Osteoblast (primary cell): ENCODE measurements around the gene IFNGR1.

DNA sequence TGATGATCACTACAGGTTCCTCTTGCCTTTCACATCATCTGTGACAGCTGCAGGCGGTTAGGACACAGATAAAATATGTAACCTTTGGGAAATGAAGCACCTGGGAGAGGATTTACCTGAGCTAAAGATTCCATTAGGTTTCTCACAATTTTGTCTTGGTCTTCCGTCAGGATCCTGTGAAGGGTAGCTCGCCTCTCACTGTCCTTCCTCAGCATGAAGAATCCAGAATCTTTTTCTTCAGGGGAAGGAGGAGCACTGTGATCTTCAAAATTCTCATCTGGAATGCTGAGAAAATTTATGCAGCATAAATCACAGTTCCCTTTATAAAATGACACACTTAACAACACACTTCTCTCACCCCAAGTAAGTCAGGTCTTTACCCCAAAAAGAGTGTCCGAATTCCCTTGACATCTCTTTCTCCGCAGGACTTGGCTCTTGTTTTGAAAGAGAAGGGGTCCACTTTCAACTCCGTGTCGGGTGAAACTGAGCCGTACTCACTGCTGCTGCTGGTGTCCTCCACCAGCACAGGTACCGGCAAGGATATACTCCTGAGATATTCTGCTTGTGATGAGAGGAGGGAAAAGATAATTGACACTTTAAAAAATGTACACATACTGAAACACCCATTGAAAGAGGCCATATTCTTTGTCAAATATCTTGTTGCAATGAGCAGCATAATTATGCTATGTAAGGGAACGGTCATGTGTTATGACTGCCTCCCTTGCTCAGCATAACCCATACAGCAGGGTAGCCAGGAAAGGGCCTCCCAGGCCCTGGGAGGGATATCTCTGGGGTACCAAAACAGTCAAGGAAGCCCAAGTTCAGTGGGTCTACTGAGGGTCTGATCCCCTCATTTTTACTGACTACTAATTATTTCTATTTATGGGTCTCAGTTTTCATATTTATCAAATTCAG is 42.1 kb upstream of the MAP7 start:
- CAGE, long polyA plus RNA: no peak
- RRBS: no CpG with 5 or more reads among the region's 10 CpGs

DNA sequence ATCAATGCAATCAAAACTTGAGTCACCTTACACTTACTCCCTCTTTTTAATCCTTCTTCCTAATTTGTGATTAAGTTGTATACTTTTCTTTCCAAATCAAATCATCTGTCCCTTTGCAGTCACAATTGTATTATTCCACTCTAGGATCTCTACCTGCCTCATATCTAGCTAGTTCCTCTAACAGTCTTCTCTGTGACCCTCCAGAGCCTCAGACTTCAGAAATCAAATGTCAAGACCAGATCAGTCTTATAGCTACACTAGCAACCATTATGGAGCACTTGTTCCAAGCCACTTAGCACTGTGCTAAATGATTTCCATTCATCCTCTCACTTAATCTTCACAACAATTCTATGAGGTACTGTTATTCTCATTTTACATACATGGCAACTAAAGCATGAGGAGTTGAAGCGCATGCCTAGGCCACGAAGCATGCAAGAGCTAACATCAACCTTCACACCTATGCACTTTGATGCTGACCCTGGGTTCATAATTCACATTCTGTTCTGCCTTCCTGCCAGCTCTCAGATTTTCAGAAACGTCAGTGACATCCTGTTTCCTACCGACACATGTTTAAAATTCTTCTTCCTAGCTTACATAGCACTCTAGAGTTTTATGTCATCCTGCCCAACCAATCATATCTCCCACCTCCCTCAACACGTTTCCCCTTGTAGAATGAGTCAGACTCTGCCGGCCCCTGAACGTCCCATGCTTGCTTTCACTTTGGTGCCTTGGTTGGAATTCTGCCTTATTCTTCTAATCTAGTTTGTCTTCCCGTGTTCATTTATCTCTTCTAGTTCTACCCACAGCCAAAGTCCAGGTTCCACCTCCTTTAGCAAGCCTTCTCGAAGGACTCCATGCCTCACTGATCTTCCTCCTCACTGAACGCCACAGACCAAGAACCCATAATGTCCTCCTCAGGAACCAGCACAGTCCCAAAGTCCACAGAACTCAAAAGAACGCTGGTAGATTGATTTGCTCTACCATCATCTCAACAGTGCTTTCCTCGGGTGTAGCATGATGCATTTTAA is 97.1 kb upstream of the MAP7 start:
- CAGE, long polyA plus RNA: no peak
- RRBS: no CpG with 5 or more reads among the region's 12 CpGs

DNA sequence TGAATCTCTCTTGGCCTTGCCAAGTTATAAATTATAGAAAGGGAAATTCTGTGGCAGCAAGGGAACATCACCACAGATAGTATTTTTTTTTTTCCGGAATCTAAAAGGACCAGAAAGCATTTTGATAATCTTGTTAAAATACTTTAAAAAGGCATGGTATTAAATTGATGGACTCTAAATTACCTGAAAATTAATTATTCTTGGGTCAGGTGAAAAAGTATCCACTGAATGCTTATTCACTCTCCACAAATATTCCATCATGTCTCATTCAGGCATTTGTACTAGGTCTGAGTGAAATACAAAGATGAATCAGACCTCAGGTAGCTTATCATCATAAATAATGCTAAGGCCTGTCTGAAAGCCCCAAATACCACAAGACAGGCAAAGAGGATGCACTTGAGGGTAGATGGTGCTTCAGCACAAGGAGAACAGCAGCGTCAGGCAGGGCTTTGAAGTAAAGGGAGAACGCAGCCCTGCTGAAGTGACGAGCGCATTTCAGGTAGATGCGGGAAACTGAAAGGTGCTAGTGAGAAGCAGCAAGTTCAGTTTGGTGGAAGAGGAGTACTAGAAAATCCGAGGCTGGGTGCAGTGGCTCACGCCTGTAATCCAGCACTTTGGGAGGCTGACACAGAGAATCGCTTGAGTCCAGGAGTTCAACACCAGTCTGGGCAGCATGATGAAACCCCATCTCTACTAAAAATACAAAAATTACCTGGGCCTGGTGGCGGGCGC is 38.7 kb downstream of the MAP3K5 start:
- CAGE, long polyA plus RNA: no peak
- RRBS: no CpG with 5 or more reads among the region's 11 CpGs

DNA sequence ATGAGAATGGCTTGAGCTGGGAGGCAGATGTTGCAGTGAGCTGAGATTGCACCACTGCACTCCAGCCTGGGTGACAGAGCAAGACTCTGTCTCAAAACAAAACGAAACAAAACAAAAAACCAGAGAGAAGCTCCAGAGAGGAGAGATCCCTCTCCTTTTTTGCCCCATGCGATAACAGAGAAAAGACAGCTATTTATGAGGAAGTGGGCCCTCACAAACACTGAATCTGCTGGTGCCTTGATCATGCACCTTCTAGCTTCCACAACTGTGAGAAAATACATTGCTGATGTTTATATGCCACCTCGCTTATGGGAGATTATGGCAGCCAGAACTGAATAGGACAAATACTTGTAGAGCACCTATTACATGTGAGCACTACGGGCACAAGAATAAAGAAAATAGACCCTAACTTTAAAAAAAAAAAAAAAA is 31.4 kb downstream of the MAP3K5 start:
- CAGE, long polyA plus RNA: no peak
- RRBS: no CpG with 5 or more reads among the region's 4 CpGs

DNA sequence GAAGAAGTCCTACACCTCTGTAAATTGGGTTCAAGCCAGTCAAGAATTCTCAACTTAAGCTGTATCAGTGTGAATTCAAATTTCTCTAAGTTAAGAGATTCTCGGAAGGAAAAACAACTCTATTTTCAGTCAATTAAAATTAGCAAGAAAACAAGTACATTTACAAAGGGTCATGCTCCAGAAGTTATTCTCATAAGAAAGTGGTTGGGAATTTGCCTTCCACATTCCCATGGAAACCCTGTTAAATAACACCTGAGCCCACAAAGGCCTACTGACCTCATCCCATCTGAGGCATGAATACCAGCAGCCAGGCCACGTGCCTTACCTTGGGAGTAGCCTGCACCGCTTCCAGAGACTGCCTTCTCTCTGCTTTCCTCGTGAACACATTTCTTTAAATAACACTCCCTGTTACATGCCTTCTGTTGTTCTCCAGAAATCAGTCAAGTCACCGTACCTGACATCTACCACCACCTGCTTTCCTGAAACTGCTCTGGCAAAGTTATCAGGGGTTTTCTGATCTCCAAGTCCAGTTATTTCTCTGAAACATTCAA is 19.3 kb downstream of the MAP3K5 start:
- CAGE, long polyA plus RNA: no peak
- RRBS: no CpG with 5 or more reads among the region's 5 CpGs

GRCh38 chr6:136784912-136785837 is 7.1 kb downstream of the MAP3K5 start:
- CAGE, long polyA plus RNA: no peak
- RRBS: no CpG with 5 or more reads among the region's 11 CpGs

- CAGE, long polyA plus RNA: no peak
- RRBS: no CpG with 5 or more reads among the region's 2 CpGs
Observed at GRCh38 chr6:137102331-137102931, 57.7 kb upstream of the IL20RA start.

DNA sequence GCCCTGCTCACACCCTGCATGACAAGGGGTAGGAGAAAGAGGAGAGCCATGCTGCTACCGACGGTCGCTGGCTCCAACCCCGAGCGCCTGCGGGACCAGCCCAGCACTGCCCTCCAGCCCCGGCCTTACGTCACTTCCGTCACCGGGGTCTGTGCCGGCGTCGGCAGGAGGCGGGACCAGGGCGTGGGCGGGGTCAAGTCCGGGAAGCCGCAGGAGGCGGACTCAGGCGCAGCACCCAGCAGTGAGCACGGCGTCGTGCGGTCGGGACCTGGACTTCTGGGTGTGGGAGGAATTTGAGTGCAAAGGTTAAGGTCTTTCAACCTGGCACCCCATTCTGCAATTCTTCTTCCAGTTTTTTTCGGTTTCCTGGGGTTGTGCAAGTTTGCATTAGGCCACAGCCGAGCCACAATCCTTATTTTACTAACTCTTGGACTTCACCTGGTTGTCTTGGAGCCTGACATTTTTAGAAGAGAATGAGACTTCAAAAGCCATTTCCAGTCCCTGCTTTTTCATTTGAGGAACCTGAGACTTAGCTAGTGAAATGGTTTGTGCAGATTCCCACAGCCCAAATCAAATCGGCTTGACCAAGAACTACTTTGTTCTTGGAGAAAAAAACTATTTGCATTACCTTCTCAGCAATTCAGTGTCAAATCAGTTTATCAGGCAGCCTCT is at the start of gene IFNGR1:
TSS of gene IFNGR1 (minus strand) at position 108 of the 672 bp plus-strand sequence.
- CAGE, long polyA plus RNA: no peak
- RRBS: 3% methylated on average over 7 of the region's 28 CpGs

DNA sequence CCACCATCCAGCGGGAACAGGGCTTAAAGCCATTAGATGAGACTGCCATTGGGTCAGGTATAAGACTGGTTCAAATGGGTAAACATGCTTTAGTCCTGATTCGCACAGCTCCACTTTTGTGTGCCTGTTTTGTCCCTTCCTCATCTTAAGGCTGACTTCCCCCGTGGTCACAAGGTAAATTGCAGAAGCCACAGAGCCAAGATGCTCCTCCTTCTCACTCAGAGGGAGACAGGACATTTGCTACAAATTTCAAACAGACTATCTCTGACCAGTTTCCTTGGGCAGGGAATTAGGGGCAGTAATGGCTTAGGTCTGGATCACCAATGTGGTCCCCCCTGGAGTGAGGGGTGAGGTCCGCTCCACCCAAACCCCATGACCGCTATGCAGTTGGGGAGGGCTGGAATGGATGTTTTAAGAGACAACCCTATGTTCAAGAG is 11.4 kb upstream of the IFNGR1 start:
- CAGE, long polyA plus RNA: no peak
- RRBS: no CpG with 5 or more reads among the region's 5 CpGs

DNA sequence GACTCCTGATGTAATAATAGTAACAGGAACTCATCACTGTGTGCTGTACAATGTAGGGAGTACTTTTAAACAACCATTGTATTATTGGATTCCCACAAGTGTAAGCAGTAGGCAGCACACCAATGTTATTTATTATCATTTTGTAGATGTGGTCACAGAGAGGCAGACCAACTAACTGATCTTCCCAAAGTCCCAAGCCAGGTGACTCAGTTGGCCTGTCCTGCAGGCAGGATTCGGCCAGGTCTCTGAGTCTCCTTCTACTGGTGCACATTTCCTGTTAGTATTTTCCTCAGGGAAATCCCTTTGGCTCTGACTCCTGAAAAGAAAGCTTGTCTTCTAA is 14.5 kb upstream of the IFNGR1 start:
- CAGE, long polyA plus RNA: no peak
- RRBS: no CpG with 5 or more reads among the region's 1 CpG

DNA sequence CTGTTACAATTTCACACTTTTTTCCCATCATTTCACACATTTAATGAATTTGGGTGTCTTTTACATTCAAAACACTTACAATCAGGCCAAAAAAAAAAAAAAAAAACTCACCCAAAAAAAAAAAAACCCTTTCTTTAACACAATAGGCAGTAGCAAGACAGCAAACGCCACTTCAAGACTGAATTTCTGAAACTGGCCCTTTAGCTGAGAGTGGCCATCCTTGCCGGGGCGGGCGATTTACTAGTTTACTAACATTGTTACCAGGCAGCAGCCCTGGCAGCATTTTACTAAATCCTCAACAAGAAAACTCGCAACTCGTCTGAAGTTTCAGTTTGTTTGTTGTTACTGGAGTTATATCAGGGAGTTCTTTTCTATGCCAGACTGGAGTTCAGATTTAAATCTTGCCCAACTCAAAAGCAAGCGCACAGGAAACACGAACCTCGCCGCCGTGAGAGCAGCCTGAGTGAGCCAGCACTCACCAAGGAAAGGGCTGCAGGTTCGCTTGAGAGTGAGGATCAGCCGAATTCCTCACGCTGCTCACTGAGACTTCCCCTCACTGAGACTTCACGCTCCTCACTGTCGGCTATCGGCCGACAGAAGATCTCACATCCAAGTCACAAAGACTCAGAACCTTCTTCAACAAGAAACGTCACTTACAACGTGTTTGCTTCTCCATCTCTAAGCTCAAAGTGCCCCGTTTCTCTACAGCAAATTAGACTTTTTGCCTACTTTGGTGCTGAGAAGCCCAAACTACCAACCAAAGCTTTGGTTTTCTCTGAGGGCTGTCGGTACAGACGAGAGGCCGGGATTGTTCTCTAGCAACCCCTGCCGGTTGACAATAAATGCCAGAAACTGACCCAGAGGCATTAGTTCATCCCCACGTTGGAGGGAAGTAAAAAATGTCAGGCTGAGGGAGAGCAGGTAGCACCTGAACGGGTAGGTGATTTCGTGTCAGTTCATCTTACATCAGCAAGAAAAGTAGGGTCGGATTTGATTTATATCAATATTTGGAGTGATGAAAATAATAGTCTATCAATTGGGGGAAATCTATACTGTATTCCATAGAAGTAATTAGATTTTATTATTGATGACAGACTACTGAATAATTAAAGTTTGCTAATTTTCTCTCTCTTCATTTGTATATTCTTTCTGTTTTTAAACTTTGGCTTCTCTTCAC is 78.8 kb downstream of the OLIG3 start:
- CAGE, long polyA plus RNA: no peak
- RRBS: no CpG with 5 or more reads among the region's 29 CpGs

- CAGE, long polyA plus RNA: no peak
- RRBS: no CpG with 5 or more reads among the region's 13 CpGs
Observed at GRCh38 chr6:137749407-137750364, 117.4 kb upstream of the TNFAIP3 start.

GRCh38 chr6:137792686-137792992 is 74.4 kb upstream of the TNFAIP3 start:
- CAGE, long polyA plus RNA: no peak
- RRBS: no CpG with 5 or more reads among the region's 2 CpGs

DNA sequence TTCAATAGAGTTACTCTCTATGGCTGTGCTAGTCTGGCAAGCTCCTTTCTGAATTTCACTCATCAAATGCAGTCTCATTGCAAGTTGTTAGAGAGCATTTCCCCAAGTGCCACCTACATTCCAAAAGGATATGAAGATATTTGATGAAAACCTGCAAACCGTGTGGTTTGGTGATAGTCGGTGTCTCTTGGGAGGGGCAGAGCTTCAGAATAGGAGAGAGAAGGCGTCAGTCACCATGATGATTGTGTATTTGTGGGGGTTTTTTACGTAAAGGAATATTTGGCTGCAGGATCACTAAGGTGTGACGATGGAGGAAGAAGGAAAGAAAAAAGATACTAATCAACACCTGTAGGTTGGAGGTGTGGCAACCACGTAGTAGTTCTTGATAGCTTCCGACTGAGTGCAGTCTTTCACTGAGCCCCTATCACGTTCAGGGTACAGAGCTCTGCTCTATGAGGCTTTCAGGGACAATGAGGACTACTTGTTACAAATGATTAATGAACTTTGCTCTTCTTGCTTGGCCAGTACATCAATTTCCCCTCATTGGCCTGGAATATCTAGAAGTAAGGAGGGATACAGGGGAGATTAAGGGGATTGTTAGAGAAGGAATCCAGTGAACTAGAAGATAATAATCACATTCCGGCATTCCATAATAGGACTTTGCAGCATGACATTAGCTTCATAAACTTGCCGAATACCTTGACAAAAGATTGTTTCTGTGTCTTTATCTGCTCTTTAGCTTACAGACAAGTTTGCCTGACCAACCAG is 73.0 kb upstream of the TNFAIP3 start:
- CAGE, long polyA plus RNA: no peak
- RRBS: no CpG with 5 or more reads among the region's 10 CpGs

DNA sequence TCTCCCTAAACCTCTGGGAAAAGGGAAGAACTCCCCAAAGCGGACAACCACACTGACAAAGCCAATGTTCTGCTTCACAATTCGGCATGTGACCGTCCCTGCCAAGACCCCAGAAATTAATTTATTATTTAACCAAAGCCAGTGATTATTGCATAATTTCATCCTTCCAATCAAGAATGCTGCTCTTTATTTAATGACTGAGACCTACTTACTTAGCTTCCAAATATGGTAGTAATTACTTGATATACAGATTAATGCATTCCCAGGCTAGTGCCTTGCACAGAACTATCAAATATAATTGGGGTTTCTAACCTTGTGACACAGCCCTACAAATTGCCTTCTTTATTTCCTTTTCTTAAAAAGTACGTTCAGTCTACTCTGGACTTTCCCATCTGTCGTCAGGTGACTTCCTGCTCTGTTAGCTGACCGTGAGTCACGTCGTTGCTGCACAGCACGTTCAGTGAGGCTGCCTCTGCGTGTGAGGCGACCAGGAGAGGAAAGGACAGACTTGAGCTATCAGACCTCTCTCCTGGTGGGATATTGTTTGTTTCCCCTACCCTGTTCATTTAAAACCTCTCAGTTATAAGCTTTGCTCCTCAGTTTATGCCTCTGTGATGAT is 55.8 kb upstream of the TNFAIP3 start:
- CAGE, long polyA plus RNA: no peak
- RRBS: no CpG with 5 or more reads among the region's 11 CpGs

DNA sequence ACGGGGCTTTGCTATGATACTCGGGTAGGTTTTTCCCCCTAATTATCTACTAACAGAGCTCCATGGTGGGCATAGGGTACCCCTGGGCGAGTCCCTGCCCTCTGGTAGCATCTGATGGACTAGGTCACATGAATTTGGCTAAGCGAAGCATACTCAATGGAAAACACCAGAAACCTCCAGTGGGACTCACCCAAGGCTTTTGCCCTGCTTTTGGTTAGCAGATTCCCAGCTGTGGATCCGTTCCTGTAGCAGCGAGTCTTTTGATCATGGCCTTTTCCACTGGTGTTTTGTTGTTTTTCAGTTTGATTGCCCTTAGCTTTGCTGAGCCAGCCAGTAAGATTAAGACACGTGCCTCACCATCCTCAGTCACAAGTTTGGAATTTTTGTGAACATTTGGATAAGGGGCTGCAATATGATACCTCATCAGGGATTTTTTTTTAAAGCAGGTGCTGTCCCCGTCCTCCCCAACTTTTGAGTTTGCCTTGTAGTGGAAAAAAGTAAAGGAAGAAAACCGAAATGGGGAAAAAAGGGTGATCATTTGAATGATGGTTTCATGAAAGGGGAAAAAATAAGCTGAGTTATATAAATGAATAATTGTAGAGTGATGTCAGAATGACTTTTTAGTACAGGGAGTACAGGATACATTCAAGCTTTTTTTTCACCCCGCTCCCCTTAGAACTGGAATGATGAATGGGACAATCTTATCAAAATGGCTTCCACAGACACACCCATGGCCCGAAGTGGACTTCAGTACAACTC is 8.1 kb downstream of the TNFAIP3 start:
- CAGE, long polyA plus RNA: no peak
- RRBS: no CpG with 5 or more reads among the region's 11 CpGs

DNA sequence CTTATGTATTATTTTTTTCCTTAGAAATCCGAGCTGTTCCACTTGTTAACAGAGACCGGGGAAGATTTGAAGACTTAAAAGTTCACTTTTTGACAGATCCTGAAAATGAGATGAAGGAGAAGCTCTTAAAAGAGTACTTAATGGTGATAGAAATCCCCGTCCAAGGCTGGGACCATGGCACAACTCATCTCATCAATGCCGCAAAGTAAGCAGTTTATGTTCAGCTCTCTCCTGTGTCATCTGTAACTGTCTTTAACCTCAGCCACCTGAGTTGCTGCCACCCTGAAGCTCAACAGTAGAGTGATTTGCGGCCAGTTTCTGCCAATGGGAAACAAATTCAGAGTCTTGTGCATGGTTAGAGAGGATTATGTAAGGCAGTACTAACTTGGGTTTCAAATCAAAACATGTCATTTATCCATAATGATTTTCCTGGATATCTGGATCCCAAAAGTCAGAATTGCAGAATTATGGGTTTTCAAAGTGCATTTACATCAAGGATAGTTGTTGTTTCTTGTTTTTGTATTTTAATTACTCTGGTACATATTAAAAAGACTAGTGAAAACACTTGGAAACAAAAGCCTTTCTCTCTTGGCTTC is 10.1 kb downstream of the TNFAIP3 start:
- CAGE, long polyA plus RNA: no peak
- RRBS: no CpG with 5 or more reads among the region's 5 CpGs

GRCh38 chr6:137975631-137976211 is 108.7 kb downstream of the TNFAIP3 start:
- CAGE, long polyA plus RNA: no peak
- RRBS: no CpG with 5 or more reads among the region's 4 CpGs

- CAGE, long polyA plus RNA: no peak
- RRBS: no CpG with 5 or more reads among the region's 10 CpGs
Observed at GRCh38 chr6:137982364-137982781, 115.3 kb downstream of the TNFAIP3 start.

DNA sequence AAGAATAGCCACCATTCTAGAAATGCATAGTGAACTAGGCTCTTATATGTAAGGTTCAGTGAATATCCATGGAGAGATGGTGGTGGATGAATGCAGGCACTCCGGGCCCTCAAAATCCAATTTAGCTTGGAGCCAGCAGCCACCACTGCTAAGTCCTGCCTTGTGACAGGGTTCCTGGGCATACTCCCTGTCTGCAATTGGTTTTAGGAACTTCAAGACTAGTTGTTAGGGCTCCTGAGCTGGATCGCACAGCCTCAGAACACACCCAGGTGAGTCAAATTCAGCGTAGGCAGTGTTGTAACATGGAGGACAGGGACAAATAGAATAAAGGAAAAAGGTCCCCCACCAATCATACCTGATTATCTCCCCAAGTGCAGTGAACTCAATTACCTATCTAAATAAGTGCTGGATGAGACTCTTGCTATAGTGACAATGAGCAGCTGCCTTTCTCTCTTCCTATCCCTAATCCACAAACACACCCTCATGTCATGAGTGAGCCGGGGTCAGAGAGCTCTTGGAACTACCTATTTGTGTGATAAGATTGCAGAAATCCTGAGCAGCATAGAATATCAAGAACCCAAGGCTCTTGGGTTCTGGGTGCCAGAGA is 74.6 kb downstream of the PERP start:
- CAGE, long polyA plus RNA: no peak
- RRBS: no CpG with 5 or more reads among the region's 4 CpGs